ENCODE data around the genes TET2 and ARHGEF38.

GRCh38 chr4:102566771-102567246 is 65.7 kb downstream of the NFKB1 start:
- PRO-cap = no peak

- PRO-cap = no peak
Measured at GRCh38 chr4:102578815-102579087, 77.6 kb downstream of the NFKB1 start.

- PRO-cap = no peak
Measured at GRCh38 chr4:102584488-102585221, 83.5 kb downstream of the NFKB1 start.

- PRO-cap = no peak
Measured at GRCh38 chr4:102594717-102595272, 93.6 kb downstream of the NFKB1 start.

DNA sequence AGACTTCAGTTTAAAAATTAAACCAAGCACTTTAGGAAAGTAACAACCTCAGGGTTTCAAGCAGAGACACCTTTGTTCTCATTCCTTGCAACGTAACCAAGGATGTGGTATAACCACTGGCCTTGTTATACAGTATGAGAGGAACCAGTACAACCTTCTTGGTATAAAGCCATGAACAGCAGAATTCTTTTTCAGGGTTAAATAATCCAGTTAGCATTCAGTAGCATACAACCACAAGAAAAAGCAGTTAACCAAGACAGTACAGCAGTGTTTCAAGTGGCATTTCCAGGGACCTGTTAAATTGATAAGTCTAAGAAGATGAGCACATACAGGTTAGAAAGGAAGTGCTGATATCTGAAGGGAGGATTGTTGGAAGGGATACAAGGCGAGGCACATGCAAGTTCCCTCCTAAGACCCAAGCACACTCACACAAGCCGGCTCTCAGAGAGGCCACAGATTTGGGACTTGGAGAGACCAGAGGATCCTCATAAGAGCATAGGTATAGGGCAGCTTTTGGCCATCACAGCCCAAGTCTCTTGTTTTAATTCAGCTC is 97.4 kb downstream of the NFKB1 start:
- PRO-cap = no peak

DNA sequence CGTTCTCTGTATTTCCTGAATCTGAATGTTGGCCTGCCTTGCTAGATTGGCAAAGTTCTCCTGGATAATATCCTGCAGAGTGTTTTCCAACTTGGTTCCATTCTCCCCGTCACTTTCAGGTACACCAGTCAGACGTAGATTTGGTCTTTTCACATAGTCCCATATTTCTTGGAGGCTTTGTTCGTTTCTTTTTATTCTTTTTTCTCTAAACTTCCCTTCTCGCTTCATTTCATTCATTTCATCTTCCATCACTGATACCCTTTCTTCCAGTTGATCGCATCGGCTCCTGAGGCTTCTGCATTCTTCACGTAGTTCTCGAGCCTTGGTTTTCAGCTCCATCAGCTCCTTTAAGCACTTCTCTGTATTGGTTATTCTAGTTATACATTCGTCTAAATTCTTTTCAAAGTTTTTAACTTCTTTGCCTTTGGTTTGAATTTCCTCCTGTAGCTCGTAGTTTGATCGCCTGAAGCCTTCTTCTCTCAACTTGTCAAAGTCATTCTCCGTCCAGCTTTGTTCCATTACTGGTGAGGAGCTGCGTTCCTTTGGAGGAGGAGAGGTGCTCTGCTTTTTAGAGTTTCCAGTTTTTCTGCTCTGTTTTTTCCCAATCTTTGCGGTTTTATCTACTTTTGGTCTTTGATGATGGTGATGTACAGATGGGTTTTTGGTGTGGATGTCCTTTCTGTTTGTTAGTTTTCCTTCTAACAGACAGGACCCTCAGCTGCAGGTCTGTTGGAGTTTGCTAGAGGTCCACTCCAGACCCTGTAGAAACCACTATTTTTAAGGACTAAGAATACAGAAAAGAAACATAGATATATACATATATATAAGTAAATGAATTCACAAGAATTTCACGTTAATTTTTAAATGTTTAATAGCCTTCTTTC is 58.7 kb downstream of the MANBA start:
- PRO-cap = no peak

GRCh38 chr4:102734620-102735243 is 26.0 kb downstream of the MANBA start:
- PRO-cap = no peak

GRCh38 chr4:102817485-102817965 is 9.8 kb downstream of the UBE2D3 start:
- PRO-cap = no peak

DNA sequence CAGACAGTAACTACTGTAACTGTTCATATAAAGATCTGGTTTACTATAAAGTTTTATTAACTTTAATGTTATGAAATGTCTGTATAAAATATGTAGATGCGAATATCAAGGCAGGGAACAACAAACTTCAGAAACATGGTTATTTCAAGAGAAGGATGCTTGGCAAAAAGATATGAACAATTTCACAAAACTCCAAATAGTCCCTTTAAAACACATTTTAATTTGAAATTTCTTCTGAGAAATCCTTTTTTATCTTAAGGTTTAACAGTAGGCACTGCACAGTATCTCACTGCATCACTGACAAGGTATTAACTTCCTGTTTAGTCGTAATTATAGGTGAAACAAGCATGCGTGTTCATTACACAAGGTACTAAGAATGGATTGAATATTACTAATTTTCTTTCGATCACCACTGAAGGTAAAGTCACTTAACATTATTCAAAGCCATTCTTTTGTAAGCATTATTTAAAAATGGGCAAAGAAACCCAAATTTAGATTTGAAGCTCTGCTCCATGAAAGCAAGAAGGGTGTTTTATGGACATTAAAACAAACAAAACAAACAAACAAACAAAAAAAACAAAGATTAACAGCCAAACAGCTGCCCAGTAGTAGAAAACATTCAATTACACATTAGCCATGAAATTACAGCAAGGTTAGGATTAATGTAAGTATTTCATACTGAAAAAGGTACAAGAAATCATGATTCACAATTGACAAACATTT is 7.0 kb downstream of the UBE2D3 start:
- PRO-cap = no peak

- PRO-cap = bidirectional peak, plus-strand start at chr4:102825916, minus-strand start at chr4:102825779
Measured at GRCh38 chr4:102825464-102826458, 1.6 kb downstream of the UBE2D3 start.

DNA sequence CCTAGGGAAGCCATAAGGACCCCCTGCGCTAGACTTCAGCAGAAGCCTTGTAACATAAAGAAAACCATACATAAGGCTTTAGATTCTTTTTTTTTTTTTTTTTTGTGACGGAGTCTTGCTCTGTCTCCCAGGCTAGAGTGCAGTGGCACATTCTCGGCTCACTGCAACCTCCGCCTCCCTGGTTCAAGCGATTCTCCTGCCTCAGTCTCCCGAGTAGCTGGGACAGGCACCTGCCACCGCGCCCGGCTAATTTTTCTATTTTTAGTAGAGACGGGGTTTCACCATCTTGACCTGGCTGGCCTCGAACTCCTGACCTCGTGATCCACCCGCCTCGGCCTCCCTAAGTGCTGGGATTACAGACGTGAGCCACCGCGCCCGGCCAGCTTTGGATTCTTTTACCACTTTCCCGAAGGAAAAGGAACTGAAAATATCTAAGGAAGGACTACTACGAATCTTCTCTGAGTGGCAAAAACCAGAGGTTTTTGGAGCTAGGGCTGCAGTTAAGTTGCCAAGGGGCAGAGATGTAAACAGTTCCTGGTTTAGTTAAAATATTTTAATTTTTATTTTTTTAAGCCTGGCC is 715 bp upstream of the CISD2 start:
- PRO-cap = no peak

GRCh38 chr4:103075743-103075833 is 973 bp downstream of the SLC9B2 start:
- PRO-cap = unidirectional peak, plus-strand start at chr4:103075776

- PRO-cap = no peak
Measured at GRCh38 chr4:103097037-103097499, 2.6 kb downstream of the BDH2 start.

GRCh38 chr4:103099170-103099429 is 534 bp downstream of the BDH2 start:
- PRO-cap = no peak

GRCh38 chr4:103158738-103159366 is 39.3 kb downstream of the CENPE start:
- PRO-cap = no peak

DNA sequence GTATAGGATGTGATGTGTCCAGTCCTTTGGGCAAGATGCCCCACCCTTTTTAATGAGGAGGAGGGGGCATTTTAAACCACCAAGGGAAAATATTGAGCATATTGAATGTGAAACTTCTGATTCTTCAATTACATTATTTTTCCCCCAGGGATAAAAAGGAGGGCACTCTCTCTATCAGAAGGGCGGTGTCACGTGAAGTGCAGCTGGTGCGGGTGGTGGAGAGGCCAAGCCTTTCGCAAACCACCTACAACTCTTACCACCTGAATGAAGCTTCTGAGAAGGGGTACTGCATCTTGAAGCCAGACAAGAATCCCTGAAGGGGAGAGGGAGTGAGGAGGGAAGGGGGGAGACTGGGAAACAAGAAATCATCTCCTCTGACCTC is 4.3 kb downstream of the CXXC4 start:
- PRO-cap = no peak

DNA sequence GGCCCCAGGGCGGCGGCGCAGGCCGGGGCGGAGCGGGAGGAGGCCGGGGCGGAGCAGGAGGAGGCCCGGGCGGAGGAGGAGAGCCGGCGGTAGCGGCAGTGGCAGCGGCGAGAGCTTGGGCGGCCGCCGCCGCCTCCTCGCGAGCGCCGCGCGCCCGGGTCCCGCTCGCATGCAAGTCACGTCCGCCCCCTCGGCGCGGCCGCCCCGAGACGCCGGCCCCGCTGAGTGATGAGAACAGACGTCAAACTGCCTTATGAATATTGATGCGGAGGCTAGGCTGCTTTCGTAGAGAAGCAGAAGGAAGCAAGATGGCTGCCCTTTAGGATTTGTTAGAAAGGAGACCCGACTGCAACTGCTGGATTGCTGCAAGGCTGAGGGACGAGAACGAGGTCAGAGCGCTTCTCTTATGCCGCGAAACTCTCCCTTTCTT is at the start of gene TET2:
Gene TET2, plus strand, starts transcription at position 286 of the 430 bp plus-strand sequence.
- PRO-cap = bidirectional peak, plus-strand start at position 76 of the sequence, minus-strand start at position 163 of the sequence; bidirectional peak, plus-strand start at position 296 of the sequence, minus-strand start at position 227 of the sequence

DNA sequence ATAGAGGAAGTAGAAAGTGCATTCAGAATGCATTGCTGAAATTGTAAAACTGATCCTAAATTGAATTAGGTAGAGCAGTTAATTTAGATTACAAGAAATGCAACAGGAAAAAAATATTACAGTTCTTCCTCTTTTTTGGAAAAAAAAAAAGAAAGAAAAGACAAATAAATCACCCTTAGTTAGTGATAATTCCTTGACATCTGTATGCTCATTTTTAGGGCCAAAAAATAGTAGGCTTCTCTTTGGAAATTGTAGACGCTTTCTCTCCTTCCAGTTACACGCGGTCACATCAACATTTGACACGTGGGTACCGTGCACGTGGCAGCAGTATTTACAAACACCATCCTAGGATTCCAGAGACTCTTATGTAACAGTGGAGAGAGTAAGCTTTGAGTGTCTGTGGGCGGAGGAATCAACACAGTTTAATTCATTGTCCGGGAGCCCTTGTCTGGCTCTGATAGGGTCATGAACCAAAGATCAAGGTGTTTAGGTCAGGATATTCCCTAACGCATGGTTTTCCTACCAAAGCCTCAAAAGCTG is 12.1 kb downstream of the TET2 start:
- PRO-cap = no peak

- PRO-cap = no peak
Measured at GRCh38 chr4:105552206-105553281, at the start of gene ARHGEF38. TSS of gene ARHGEF38 (plus strand) at chr4:105552620.

GRCh38 chr4:105594429-105595074 is 42.1 kb downstream of the ARHGEF38 start:
- PRO-cap = no peak

Measured in osteocyte (in vitro differentiated cells).